ENCODE measurements around the genes CLEC7A, KLRC1, TAS2R42 and PRB3.

DNA sequence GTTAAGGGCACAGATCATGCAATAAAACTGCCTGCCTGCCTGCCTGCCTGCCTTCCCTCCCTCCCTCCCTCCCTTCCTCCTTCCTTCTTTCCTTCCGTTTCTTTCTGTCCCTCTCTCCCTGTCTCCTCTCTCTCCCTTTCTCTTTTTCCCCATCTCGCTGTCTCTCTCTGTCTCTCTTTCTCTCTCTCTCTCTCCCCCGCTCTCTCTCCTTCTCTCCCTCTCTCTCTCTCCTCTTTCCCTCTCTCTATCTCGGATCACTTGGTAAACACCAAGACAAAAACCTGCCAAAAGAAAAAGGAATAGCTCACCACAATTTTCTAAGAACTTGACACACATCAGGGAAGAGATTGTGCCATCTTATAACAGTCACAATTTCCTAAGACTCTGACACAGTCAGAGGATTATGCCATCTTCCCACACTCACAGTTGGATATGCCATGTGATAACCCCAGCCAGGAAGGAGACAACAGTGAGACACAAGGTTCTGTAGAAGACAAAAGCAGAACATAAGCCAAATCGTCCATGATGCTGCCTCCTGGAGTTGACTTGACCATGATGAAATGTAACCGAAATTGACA is 2.9 kb upstream of the CLEC9A start:
- PRO-cap: no peak
- RAMPAGE, long total RNA, 2 experiments: no peak in any of the 2 experiments

DNA sequence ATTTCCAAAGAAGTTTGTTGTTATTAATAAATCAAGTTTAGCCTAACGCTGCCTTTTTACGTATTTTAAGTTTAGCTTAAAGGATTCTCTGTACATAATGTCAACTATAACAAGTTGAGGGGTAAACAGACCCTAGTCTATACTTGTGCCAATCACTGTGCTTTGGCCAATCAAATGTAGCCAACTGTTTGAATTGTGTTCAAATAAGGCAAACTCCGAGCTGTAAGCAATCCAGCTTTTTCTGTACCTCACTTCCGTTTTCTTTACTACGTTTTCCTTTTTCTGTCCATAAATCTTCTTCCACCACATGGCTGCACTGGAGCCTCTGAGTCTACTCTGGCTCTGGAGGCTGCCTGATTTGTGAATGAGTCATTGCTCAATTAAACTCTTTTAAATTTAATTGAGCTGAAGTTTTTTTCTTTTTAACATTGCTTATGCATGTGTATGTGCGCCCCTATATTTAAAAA is 29.7 kb downstream of the CLEC1A start:
- PRO-cap: no peak
- RAMPAGE, long total RNA, 2 experiments: no peak in any of the 2 experiments

GRCh38 chr12:10102272-10102629 is 3.5 kb upstream of the CLEC1A start:
- PRO-cap: no peak
- RAMPAGE, long total RNA, 2 experiments: no peak in any of the 2 experiments

DNA sequence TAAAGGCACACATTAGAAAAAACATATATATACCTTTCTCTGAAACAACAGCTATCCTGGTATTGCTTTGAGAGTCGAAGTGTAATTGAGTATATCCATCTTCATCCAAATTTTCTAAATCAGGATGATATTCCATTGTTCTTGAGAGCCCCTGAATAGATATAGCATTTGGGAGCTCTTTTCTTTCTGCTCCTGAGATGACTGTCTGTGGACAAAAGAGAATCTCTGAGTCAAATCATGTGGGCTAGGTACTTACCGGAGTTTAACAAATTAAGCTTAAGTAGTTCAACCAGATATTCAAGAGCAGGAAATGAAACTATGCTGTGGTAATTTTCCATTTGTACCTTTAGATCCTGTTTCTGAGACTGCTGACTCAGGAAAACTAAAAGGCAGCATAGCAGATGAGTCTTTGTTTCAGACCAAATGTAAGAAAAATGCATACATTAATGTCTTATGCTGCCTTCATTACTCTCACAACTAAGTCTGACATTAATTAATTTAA is at the start of gene CLEC7A:
Gene CLEC7A, minus strand, starts transcription at position 253 of the 502 bp plus-strand sequence.
- PRO-cap: no peak
- RAMPAGE, long total RNA, 2 experiments: no peak in any of the 2 experiments

DNA sequence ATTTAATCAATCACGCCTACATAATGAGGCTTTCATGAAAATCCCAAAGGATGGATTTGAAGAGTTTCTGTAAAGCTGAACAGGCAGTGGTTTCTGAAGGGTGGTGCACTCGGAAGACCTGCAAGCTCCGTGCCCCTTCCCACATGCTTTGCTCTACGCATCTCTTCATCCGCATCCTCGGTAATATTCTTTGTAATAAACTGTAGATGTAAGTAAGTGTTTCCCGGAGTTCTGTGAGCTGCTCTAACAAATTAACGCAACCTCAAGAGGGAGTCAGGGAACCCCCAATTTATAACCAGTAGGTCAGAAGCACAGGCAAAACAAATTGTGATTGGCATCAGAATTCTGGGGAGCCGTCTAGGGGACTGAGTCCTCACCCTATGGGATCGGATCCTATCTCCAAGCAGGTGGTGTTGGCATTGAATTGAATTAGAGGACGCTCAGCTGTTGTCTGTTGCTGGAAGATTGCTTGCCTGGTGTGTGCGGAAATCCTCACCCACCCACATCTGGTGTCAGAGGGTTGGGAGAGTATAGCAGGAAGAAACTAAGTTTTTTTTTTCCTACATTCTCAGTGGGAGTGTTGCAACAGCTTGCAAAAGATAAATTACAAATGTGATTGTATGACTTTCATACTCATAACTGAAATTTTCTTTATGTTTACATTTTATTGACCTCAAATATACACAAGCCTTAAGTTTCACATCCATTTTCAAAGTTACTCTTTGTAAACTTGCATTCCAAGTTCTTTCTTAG is 5.4 kb downstream of the TMEM52B start:
- PRO-cap: no peak
- RAMPAGE, long total RNA, 2 experiments: no peak in any of the 2 experiments

DNA sequence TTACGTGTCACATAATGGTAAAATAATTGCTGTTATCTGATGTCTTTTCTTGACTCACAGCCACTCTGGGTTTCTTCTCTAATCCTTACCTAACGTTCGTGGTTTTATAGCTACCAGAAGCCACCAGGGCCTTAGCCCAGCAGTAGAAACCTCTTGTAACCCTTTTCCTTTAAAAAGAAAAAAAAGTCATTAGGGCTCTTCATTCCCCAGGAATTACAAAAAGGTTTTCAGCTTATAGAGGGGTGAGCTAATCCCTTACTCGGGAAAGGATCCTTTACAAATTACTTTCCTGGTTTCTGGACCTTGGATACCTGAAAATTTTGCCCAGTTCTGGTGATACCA is 1.5 kb downstream of the GABARAPL1 start:
- PRO-cap: no peak
- RAMPAGE, long total RNA, 2 experiments: no peak in any of the 2 experiments

DNA sequence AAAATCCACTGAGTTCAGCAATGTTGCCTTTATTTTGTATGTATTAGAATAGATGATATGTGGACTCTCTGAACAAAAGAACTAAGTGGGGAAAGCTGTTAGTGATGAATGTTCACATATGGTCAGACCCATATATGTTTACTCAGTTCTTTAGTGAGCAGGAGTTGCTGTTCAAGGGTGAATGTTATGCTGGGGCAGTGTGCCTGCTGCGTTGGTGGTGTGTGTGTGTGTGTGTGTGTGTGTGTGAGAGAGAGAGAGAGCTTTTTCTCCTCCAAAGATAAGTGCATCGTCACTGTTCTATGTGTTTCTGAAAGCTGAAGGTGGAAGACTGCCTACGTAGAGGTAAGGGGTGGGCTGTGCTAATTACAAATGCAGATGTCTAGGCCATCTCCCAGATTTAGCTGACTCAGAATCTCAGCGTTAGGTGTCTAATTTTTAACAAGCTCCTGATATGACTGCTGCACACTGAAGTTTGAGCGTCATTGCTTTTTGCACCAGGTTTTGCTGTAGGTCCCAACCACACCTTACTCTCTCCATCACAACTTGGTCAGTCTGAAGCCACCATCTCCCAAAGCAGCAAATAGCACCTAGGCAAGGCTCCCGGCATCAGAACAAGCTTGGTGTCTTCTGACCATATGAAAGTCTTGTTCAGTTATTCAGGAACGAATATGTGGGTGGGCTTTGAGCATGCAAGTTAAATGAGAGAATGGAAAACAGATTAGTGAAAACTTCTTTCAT is 10.6 kb downstream of the GABARAPL1 start:
- PRO-cap: no peak
- RAMPAGE, long total RNA, 2 experiments: no peak in any of the 2 experiments

DNA sequence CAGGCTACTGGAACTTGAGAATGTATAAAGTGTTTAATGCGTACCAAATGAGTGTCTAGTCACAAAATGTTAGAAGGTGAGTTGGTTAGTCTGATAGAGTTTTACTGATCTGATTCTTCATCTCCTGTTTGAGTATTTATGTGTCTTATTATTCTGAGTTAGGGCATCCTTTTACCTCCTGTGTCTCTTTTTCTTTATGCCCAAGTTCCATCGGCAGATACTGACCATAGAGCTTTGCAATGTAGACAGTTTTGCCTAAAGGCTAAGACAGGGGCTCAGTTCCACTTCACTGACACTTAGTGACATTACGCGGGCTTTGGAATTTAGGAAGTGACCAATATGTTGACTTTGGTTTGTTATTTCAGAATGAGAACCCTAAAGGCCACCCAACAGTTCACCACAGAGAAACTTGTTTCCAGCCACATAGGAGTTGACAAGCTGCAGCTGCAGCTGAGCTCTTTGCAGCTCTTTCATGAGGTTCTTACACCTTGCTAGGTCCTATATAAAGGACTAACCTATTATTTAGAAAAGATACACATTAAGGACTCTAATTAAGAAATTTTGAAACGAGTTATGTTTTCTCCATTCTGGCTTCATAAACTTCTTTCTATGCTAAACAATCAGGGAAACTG is 18.7 kb upstream of the KLRD1 start:
- PRO-cap: no peak
- RAMPAGE, long total RNA, 2 experiments: no peak in any of the 2 experiments

- PRO-cap: no peak
- RAMPAGE, long total RNA, 2 experiments: no peak in any of the 2 experiments
These were observed 1.9 kb upstream of the KLRK1 start for GRCh38 chr12:10391704-10392077.

- PRO-cap: no peak
- RAMPAGE, long total RNA, 2 experiments: no peak in any of the 2 experiments
These were observed 5.7 kb upstream of the KLRK1 start for GRCh38 chr12:10395175-10396294.

GRCh38 chr12:10452939-10453583 is at the start of gene KLRC1:
Gene KLRC1 (minus strand): TSS chr12:10453377.
- PRO-cap: no peak
- RAMPAGE, long total RNA, 2 experiments: no peak in any of the 2 experiments

DNA sequence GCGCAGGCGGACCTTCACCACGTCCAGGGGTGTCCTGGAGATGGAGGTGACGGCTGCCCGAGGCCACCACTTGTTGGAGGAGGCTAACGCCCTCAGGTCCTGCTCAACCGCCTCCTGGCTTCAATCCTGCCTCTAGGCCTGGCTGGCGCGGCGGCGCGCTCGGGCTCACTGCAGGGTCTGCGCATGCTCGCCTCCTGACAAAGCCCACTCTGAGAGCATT is 45.8 kb downstream of the EIF2S3B start:
- PRO-cap: no peak
- RAMPAGE, long total RNA, 2 experiments: no peak in any of the 2 experiments

DNA sequence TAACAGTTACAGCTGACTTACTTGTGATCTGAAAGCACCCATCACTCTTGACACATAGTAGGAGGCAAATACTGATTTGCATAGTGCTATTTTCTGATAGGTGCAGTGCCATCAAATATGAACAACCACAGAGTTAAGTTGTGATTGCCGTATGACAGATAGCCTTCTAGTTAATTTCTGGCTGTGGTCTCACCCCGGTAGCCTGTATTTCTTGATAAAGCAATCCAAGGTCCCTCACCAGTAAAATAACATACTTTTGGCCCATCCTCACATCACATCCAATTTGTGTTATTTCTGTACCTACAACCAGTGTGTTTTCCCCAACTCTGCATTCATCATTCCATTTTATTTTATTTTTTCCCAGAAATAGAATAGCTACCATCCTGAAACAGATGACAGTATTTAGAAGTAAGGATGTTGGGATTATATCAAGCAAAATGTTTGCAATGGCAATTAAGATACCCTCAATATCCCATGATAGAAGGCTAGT is 23.4 kb upstream of the STYK1 start:
- PRO-cap: no peak
- RAMPAGE, long total RNA, 2 experiments: no peak in any of the 2 experiments

GRCh38 chr12:10701856-10702271 is 21.3 kb downstream of the YBX3 start:
- PRO-cap: no peak
- RAMPAGE, long total RNA, 2 experiments: start-site peak on the minus strand in 2 of 2 experiments, at chr12:10701962-10702139 at its widest, 399 to 758 reads per replicate

- PRO-cap: no peak
- RAMPAGE, long total RNA, 2 experiments: start-site peak on the minus strand in 1 of 2 experiments, at chr12:10712615-10713300 at its widest, 269 reads per replicate
These were observed 10.4 kb downstream of the YBX3 start for GRCh38 chr12:10712204-10713555.

DNA sequence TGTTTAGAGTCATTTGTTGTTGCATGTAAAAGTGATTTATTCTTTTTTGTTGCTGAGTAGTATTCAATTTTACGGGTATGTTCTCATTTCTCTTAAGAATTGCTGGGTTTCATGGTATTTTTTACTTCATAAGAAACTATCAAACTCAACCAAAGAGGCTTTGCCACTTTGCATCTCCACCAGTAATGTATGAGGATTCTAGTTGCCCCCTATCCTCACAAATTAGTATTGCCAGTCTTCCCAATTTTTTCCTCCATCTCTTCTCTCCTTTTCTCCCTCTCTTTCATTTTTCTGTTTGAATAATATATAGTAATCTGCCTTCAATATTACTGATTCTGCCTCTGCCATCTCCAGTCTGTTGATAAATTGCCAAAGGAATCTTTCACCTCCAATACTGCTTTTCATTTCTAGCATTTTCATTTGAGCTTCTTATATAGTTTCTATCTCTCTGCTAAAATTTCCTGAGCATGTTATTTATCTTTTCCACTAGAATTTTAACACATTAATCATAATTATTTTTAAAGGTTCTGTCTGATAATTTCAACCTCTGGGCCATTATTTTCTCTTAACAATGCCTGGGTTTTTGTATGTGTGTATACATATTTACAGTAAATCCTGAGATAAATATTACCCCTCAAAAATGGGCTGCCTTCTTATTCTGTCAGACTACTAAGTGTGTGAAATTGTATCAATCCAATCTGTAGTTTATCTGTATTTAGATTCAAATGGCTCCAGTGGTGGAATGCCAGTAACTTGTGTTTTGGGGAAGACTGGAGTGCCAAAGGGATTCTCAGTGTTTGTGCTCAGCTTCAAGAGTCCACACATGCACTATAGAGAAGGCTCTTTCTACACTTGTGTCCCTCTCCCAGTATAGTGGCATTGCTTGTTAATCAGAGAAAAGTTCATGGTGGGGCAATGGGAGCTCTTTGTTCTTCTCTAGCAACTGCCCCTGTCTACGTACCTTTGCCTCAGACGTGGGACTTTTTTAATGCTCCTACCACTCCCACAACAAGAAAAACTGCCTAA is 5.6 kb upstream of the SMIM10L1 start:
- PRO-cap: no peak
- RAMPAGE, long total RNA, 2 experiments: no peak in any of the 2 experiments

GRCh38 chr12:11186722-11187230 is at the start of gene TAS2R42:
Gene TAS2R42 (minus strand): TSS chr12:11186937.
- PRO-cap: no peak
- RAMPAGE, long total RNA, 2 experiments: no peak in any of the 2 experiments

- PRO-cap: no peak
- RAMPAGE, long total RNA, 2 experiments: no peak in any of the 2 experiments
These were observed at the start of gene PRB3 for GRCh38 chr12:11269539-11269950. Gene PRB3 (minus strand): TSS chr12:11269707.

DNA sequence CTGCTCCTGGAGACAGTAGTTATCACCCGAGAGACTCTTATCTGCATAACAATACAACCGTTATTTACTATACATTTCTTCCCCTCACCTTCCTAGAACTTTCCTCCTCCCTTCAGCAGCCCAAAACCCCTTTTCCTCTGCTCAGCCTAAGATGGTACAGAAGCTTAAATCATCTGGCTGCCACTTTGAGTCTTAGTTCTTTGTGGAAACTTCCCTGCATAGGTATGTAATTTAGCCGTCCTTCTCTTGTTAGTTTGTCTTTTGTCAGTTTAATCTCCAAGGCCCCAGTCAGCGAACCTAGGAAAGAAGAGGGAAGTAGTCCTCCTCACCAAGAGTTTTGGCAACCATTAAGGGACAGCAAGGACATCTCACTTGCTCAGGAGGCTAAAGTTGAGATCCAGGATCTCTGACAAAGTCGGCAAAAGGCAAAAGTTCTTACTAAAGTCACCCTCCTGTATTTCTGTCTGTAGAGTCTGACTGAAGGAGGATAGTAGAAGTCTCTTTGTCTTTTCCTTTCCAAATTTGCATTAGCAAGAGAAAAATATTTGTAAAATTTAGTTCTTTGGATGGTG is 40.2 kb upstream of the ETV6 start:
- PRO-cap: no peak
- RAMPAGE, long total RNA, 2 experiments: no peak in any of the 2 experiments

GRCh38 chr12:11623169-11623696 is 26.2 kb upstream of the ETV6 start:
- PRO-cap: no peak
- RAMPAGE, long total RNA, 2 experiments: no peak in any of the 2 experiments